Tongue (tissue), 2 donors: ENCODE data around the gene NCOA3.

DNA sequence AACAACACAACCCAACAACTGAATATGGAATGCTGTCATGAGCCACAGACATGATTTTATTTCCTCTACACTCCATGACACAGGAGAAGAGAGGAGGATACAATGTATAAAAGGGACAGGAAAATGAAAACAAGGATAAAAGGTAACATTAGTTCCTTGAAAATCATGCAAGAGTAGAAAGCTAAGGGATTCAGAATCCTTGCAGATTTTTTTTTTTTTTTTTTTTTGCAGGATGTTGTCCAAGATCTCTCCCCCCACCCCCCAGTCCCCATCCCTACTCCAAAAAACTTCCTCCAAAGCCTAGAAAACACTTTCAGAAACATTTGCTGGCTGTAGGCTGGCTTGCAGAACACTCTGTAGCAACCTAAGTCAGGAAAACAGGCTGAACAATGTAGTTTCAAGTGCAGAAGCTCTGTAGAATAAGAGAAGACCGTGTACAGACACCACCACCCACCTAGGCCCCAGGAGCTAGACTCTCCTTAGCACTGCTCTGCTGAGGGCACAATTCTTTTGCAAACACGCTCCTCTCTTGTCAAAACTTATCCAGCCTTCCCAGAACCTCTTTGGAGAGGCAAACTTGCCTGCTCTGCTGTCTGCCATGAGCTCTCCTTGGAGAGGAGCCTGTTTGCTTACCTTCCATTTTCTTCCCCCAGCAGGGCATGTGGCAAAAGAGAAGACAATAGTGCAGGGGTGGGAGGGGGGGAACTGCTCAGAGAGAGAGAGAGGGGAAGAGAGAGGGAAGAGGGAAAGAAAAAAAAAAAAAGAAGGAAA, 730 bp downstream of the ZMYND8 start:
- RAMPAGE, long total RNA: no peak

- RAMPAGE, long total RNA: start-site peak on the plus strand at chr20:47501886-47501925, 421 and 140 reads in 2 replicates
These were observed at the start of gene NCOA3 for GRCh38 chr20:47501383-47502574. NCOA3 (plus strand) TSS chr20:47501887.

DNA sequence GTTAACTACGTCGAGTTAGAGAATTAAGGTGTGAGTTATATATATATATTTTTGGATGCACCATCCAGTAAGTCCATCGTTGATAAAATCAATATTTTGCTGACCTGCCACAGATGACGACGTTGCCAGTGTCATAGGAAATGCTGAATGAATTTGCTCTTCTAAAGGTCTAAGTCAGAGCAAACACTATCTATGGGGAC, 42.7 kb downstream of the SULF2 start:
- RAMPAGE, long total RNA: no peak

- RAMPAGE, long total RNA: no peak
These were observed 10.0 kb upstream of the SULF2 start for GRCh38 chr20:47795197-47795818.

DNA sequence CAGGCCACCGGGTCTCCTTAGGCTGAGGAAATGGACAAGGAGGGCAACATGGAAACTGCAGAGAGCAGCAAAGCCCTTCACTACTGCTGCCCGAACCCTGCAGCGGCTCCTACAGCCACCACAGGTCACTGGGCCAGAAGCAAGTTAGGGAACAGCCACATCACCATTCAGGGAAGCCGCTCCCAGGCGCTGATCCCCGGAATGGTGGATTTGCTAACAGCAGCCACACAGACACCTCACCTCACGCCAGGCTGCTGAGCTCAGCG, 453.9 kb downstream of the PREX1 start:
- RAMPAGE, long total RNA: no peak

DNA sequence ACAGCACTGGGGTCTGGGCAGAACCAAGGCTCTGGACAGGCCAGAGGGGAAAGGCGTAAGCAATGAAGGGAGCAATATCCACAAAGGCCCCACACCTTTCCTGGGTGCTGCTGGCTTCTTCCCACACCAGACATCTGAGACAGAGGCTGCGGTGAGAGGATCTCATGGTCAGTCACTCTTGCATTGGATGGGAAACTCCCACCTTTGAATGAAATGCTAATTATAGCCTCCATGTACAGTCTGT, 286.4 kb downstream of the PREX1 start:
- RAMPAGE, long total RNA: no peak

- RAMPAGE, long total RNA: no peak
These were observed 169.8 kb downstream of the PREX1 start for GRCh38 chr20:48658099-48658397.

DNA sequence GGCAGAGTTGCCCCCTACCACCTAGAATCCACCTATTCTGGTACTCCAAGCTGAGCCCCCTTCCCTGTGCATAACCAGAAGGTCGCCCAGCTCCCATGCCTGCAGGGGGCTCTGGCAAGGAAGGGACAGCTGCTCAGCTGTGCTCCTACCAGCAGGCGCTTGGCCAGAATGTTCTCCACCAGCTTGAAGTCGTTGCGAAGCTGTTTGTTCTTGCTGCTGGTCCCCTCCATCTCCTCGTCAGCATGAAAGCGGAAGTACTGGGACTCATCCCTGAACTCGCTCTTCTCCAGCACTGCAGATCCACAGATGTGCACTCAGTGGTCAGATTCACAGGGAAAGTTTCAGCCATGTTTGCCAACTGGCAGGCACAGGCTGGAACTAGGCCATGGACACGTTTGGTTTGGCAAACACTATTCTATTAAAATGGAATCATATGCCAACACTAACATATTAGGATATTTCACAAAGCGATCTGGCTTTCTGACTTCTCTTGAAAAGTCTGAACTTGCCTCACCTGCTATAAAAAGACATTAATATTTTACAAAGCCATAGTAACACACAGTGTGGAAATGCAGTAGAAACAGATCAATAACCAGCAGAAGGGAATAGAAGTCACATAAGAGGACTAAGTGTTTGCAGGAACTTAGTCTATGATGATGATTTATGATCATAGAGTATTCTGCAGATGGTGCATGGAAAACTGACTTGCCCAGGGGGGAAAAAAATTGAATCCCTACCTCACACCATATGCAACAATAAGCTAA, 167.8 kb downstream of the PREX1 start:
- RAMPAGE, long total RNA: no peak

DNA sequence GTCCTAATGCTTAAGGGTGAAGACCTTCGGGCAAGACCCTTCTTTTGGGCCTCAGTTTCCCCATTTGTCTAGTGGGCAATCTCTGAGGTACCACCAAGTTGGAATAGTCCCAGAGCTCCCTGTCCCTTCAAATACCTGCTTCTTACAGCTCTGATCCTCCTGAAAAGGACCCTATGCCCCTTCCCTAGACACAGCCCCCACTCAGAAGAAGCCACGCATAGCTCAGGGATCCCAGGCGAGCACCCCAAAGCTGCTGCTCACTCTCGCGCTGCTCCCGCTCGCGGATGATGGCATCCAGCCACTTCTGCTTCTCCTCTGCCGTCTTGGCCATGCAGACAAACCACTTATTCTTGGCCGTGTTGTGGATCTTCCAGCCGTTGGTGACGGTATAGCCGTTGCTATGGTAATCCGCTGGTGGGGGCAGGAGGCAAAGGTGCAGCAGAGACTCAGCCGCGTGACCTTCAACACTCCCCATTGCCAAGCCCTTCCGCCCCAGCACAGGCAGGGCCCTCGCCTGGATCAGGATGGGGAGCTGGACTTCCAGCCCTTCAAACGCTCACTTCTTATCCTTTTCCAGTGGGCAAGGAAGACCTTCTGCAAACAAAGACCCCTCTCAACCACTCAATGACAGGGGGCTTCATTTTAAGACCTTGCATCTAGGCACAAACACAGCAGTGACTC, 137.0 kb downstream of the PREX1 start:
- RAMPAGE, long total RNA: no peak

GRCh38 chr20:48719929-48720442, 107.8 kb downstream of the PREX1 start:
- RAMPAGE, long total RNA: no peak

- RAMPAGE, long total RNA: no peak
These were observed 99.2 kb downstream of the PREX1 start for GRCh38 chr20:48728373-48729234.

DNA sequence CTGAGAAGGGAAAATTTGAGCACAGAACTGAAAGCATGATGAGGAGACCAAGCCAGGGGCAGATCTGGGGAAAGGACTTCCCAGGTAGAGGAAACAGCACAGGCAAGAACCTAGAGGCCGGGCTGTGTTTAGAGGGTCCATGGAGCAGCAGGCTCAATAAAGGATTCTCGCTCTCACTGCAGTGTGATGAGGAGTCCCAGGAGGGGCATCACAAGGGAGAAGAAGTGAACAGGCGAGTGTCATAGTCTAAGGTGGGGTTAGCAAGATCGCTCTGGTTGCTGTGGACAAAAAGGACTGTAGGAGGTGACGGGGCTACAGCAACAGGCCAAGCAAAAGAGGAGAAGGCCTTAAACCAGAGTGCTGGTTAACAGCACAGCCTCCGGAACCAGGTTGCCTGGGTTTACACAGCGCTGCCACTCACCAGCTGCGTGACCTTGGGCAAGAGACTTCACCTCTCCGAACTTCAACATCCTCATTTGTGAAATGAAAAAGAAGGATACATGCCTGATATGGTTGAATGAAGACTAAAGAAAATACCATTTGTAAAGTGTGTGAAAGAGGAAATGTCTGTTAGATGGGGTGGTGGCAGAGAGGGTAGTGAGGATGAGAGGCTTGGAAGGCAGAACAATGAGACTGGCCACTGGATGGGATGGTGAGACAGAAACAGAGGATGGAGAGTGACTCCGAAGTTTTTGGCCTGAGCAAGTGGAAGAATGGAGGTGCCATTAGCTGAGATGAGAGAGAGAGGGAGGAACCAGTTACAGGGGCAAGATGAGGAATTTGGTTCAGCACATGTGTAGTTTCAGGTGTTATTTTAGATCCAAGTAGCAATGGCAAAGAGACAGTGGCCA, 44.9 kb downstream of the PREX1 start:
- RAMPAGE, long total RNA: no peak

GRCh38 chr20:48787150-48788409, 40.2 kb downstream of the PREX1 start:
- RAMPAGE, long total RNA: no peak

DNA sequence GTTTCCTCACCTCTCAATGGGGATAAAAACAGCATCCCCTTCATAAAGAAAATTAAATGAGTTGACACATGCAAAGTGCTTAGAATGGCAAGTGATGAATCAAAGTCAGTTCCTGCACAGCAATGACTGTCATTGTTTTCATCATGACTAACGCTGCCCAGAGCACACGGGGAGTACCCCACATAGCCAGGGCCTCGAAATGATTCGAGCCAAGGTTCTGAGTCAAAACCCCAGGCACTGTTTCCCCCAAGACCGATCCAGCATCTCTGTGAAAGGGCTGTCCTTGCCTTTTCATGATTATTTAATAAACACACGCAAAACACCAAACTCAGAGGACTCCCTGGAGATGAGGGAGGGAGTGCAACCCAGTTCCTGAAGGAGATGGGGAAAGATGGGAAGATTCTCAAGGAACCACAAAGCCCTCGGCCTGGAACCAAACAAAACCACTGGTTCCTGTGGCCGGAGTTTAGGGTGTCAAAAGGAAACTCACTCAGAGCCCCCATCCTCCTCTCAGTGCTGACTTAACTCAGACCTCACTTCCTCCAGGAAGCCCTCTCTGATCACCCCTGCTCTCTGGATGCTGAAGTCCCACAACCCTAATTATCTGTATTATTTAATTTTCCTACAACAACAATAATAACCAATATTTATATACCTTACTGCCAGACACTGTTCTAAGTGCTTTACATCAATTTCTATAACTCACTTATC, 3.7 kb downstream of the PREX1 start:
- RAMPAGE, long total RNA: no peak

GRCh38 chr20:48826776-48827761, 730 bp downstream of the PREX1 start:
- RAMPAGE, long total RNA: no peak

GRCh38 chr20:48850015-48850650, 22.3 kb upstream of the PREX1 start:
- RAMPAGE, long total RNA: no peak

- RAMPAGE, long total RNA: no peak
These were observed 11.2 kb upstream of the ARFGEF2 start for GRCh38 chr20:48910134-48910978.

- RAMPAGE, long total RNA: no peak
These were observed 12.9 kb upstream of the CSE1L start for GRCh38 chr20:49032874-49033912.

DNA sequence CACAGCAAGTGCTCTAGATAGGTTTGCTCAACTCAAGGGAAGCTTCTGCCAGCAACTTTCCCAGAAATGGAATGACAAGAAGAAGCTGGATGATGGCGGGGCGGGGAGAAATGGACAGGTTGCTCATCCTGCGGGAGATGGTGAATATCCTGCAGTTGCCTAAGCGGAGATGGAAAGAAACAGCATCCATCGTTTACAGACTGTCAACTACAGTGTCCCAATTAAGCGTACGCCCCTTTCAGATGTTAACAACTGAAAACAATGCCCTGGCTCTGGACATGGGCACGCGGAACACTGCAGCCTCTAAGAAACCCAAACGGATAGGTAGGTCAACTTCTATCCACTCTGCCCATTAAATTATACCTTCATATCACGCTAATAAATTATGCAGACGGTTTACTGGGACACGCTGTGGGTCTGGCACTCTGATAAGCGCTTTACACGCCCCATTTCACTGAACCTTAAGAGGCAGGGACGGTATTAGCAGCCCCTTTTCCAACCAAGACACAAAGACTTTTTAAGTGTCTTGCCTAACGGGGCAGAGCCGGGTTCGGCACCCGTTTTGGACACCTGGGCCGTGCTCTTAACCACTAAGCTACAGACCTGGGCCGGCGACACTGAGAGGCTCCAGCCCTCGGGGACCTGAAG, 890 bp downstream of the STAU1 start:
- RAMPAGE, long total RNA: no peak

DNA sequence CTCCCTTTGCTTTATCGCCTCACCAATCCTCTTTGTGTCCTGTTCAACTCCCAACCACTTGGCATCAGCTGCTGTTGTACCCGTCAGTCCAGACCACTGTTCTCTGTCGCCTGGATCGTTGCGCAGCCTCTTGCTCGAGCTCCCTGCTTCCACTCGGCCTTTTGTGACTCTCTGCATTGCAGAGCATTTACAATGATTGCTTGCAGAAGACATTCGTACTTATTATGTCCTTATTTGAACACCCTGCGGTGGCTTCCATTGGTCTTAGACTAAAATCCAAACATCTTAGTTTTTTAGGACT, 14.6 kb downstream of the DDX27 start:
- RAMPAGE, long total RNA: no peak